ENCODE data around the gene SGPP2.

DNA sequence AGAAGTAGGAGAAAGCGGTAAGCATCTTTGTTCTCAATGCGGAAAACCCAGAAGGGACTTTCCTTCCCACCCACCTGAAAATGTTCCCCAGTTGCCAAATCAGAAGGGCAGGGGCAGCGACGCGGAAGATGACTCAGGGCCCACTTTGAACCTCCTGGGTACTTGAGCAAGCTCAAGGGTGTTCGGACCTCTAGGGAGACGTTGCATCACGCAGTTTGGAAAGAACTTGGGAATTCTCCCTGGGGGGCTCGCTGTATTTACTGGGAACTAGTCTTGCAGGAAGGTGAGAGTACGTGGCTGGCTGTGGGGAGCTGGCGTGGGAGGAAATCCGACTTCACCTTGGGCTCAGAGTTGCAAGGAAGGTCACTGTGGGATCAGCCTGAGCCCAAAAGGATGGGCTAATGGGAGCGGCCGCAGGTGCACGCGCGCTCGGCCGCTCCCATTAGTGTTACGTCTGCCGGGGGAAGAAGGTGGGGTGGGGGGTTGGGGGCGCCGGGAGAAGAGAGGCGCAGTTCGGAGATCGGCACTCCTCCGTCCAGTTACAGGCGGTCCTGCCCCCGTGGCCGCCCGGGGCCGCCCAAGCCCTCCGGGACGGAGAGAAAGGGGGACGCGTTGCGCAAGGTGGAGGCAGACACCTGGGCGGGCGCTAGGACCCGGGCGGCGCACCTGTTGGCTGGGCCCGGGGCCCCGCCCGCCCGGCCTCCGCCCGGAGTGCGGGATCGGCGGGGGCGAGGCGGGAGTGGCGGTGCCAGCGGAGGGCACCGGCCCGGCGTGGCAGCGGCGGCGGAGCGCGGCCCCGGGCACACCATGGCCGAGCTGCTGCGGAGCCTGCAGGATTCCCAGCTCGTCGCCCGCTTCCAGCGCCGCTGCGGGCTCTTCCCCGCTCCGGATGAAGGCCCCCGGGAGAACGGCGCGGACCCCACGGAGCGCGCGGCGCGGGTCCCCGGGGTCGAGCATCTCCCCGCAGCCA is at the start of gene SGPP2:
SGPP2 (plus strand) TSS at position 748 of the 970 bp plus-strand sequence.
- PRO-cap: no peak

- PRO-cap: no peak
Observed at GRCh38 chr2:222452364-222453055, 28.2 kb downstream of the SGPP2 start.

DNA sequence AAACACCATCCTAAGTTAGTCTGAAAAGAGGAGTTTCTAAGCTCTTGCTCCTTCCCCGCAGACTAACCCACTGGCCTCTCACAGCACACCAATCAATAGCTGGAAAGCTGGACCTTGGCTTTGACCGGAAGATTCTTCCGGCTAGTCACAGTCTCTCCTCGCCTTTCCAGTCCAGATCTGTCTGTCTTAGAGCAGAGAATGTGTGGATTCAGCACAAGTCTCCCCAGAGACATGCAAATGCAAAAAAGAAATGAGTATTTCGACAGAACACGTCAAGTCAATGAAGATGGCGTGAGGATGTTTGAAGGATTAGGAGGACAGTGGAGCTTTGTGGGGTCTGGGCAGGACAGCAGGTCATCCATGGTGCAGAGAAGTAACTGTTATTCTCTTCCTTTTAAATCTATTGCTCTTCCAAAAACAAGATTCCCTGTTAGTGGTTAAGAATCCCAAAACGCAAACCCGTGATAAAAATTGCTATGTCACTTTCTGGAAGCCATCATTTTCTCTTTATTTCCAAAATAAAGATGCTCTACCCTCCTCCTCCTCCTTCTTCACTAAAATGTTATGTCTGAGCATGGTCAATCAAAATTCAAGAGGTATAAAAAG is 68.4 kb upstream of the ACSL3 start:
- PRO-cap: no peak

DNA sequence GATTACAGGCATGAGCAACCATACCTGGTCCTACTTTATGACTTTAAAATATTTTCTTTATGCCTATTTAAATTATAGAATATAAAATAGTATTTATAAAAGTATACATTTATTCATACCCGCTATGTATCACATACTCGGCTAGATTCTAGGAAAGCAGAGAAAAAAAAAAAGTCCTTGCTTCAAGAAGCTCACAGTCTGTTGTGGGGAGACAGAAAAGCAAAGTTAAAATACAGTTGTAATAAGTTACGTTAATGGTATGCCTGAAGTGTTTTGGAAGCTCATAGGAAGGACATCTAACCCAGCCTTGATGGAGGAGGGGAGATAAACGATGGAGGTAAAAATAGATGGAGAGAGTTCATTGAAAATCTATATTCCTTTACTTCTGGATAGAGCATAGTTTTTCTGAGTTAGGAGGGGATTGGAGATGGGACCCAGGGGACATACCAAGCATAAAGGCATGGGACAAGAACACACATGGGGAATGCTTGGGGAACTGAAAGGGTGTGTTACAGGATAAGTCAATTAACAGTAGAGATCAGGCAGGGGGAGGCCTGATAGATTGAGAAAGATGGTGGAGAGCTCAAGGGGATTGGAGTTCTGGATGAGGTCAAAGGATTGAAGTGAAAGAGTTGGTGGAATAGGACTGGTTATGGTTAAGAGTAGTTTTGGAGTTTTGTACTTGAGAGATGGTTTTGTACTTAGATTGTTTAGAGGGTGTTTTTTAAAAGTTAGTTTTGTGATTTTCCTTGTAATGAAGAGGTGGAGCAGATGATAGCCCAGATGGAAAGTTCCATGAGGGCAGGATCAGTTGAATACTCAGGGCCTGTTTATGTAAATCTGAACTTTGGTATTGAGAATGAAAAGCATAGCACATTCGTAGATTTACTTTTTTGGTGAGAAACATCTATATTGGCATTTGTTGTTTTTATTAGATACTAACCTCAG is 16.0 kb downstream of the ACSL3 start:
- PRO-cap: no peak

DNA sequence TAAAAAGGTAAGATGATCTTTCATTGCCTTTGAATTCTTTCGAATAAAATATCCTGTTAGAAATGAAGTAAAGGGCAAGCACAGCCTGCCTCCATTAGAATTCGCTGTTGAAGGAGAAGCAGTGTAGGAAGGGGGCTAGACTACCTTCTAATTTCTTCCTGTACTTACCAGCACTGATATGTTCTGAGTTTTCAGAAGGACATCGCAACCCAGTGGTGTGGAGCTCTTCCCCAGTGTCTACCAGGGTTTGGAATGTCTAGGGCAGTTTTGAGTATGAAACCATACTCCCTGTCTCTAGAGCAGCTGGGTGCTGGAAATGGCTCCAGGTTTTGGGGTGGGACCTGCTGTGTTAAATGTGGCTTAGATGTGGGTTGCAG is 48.3 kb downstream of the ACSL3 start:
- PRO-cap: no peak

GRCh38 chr2:222959078-222959814 is 92.7 kb upstream of the KCNE4 start:
- PRO-cap: no peak

DNA sequence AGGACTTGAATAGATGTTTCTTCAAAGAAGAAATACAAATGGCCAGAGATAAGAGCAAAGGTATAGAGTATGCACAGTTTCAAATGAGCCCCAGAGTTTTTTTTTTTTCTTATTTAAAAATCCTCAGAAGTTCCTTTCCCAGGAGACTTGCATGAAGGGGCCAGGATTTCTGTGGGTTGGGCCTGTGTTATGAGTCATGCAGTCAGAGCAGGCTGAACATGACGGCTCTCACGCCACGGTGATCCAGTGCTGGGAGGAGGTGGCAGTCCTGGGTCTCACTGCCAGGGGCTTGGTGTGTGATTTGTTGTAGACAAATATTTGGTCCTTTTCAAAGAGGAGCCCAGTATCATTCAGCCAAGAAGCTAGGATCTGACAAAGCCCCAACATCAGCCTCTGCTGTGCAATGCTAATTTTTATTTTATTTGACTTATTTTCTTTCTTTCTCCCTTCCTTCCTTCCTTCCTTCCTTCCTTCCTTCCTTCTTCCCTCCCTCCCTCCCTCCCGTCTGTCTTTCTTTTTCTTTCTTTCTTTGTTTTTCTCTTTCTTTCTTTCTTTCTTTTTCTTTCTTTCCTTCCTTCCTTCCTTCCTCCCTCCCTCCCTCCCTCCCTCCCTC is 10.4 kb upstream of the KCNE4 start:
- PRO-cap: no peak

GRCh38 chr2:223053333-223053947 is 1.4 kb downstream of the KCNE4 start:
- PRO-cap: no peak

GRCh38 chr2:223598417-223599259 is 3.5 kb downstream of the SCG2 start:
- PRO-cap: no peak

DNA sequence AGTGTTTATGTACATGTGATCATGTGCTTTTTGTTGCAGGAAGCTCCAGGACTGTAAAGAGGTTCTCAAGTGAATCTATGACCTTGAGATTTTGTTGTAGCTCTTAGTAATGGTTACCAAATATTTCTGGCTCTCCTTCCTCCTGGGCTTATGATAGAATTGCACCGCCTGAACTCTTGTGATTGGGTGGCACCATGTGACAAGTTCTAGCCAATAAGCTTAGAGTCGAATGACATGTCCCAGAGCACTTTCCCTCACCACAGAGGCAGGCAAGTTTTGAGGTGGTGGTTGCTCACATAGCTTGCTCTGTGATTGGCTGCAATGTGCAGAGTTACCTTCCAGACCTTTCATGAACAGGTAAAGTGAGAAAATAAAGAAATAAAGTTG is 8.9 kb upstream of the SCG2 start:
- PRO-cap: no peak

DNA sequence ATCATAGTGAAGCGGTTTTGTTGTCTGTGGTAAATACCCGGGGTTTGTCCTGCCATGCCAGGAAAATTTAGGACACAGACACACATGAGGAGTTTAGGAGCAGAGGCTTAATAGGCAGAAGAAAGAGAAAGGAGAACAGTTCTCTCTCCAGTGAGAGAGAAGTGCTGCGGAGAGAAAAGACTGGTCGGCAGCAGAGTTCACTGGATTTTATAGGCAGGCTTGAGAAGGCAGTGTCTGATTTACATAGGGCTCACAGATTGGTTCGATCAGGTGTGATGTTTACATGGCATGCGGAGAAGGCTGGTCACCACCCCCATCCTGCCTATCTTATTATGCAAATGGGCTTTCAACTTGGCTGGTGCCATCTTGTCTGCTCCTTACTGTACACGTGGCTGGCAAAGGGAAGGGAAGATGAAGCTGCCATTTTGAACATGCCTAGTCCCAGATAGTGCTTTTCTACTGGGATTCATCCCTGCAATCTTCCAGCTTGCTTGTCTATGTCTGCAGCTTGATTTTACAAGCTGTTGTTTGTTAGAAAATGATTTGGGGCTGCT is 113.4 kb downstream of the AP1S3 start:
- PRO-cap: no peak

GRCh38 chr2:223982374-223983052 is 25.2 kb downstream of the MRPL44 start:
- PRO-cap: no peak

- PRO-cap: no peak
Observed at GRCh38 chr2:224221580-224221905, 180.4 kb downstream of the FAM124B start.

DNA sequence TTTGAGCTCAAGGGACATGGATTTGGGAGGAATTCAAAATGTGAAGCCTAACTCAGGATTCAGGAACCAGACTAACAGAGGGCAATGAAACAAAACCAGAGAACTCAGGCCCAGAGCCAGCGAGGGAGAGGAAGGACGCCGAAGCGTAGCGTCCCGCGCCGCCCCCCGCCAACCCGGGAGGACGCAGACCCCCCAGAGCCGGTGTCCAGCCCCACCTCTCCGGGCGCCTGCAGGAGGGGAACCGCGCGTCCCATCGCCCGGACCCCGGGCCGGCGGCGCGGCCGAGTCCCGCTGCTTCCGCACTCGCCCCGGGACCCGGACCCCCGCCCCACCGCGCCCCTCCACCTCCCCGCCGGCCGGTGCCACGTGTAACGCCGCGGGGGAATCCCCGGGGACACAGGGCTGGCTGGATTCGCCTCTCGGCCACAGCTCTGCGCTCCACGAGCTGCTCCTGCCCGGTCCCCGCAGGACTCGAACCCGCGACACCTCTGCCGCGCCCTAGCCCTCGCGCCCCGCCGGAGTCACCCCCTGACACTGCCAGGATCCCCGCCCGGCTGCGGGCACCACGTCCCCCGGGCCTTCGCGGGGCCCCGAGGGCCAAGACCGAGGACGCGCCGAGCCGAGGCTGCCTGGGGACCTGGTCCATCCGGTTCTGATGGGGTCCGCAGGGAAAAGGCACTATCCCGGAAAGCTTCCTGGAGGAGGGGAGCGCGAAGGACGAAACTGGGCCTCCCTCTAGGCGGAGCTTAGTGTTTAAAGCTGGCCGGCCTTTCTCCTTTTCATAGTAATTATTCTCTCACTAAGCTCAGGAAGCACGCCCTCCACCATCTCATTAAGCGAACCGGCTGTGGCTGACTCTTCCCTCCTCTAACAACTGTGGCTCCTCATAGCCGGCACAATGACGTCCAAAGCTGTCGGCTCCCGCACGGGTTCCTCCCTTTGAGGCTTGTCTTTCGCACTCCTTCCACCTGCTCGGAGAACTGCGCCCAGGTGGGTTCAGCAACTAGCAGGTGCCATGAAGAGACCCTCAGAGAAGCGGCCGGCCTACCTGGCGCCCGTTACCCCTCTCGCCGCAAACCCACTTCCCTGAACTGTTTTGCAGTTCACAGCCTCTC is 40.5 kb upstream of the FAM124B start:
- PRO-cap: unidirectional peak, minus-strand start at position 1,098 of the sequence

GRCh38 chr2:224514489-224515076 is 70.6 kb downstream of the CUL3 start:
- PRO-cap: no peak

DNA sequence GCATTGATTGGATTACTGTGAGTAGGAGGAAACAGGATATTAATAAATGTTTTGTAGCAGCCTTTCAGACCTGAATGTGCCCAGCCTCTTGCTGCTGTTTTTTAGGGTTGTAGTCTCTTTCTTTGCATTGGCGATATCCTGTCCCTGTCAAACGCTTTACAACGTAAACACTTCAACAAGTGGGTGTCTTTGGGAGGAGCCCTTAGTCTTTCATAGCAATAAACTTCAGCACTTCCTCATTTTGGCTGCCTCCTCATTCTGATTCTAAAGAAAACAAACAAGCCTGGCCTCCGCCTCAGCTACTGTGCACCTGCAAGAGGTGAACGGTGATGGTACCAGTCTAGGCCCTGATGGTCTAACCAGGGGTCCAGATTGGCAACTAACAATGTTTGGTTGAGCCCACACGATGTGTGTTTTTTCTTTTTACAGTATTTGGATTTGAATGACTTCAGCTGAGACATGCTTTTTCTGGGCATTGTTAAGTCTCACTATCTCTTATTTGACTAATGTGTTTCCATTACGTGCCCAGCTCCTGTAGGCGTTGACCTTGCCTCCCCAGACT is 53.1 kb upstream of the CUL3 start:
- PRO-cap: no peak

DNA sequence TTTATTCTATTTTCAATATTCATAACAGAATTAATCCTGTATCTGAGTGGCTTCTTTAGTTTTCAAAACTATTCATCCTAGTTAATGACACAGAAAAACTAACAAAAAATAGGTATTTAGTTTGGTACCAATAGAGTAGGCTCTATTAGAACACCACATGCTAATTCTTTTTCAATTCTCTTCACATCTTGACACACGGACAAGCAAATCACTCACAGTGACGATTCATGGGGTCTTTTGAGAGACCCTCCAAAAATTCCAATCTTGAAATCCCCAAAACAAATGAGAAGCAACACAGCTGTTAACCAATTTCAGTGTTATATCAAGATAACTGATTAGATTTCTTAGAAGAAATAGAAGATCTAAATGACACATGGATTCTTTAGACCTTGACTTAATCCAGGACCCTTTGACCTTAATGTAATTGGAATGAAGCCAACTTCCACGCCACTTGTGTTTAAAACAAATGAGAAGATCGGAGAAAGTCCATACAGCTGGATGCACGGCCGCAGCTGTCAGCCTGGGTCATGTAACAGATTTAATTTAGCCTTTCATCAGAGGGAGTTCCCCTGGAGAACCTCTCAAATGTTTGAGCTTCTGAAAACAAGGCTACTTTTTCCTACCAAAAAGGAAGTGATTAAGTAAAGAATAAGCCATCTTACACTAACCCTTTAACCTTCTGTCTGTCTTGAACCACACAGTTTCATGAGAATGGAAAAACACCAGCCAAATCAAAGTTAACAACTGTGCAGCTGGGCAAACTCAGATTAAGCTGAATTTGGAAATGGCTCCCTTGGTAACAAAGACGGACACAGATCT is 103.8 kb downstream of the DOCK10 start:
- PRO-cap: no peak

- PRO-cap: no peak
Observed at GRCh38 chr2:224943028-224943358, 99.3 kb downstream of the DOCK10 start.

GRCh38 chr2:226087597-226088251 is 688.2 kb downstream of the NYAP2 start:
- PRO-cap: no peak

- PRO-cap: no peak
Observed at GRCh38 chr2:226661606-226662081, 138.0 kb downstream of the IRS1 start.